H7 (cell line): ENCODE measurements around the gene CHMP3.

DNA sequence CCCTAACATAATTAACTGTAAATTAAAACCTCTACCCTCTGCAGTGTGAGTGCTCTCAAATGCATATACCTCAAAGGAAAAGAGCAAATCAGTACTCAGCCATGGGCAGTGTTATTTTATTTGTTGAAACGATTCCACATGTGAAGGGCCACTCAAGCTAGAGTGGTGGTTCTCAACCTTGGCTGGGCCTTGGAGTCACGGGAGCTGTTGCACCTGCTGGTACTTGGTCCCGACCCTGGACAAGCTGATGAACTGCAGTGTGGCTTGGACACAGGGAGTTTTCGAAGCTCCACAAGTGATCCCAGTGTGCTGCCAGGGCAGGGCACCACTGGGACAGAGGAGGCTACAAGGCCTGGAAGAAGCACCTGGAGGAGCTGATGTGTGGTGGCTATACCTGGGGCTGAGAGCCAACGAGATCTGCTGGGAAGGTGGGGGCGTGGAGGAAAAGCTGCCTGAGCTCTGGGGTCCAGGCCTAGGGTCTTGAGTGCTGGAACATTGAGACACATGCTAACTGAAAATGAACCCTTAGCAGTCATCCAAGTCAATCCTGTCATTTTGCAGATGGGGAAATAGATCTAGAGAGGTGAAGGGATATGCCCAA lies 19.8 kb downstream of the GNLY start:
- RAMPAGE, long total RNA = no peak

- RAMPAGE, long total RNA = no peak
These were observed 24.8 kb upstream of the ATOH8 start for GRCh38 chr2:85728861-85729535.

- RAMPAGE, long total RNA = no peak
These were observed 16.7 kb downstream of the ATOH8 start for GRCh38 chr2:85770509-85770912.

- RAMPAGE, long total RNA = no peak
These were observed 45.6 kb downstream of the ATOH8 start for GRCh38 chr2:85799011-85800123.

GRCh38 chr2:85853540-85854744 lies 34.8 kb downstream of the ST3GAL5 start:
- RAMPAGE, long total RNA = no peak

DNA sequence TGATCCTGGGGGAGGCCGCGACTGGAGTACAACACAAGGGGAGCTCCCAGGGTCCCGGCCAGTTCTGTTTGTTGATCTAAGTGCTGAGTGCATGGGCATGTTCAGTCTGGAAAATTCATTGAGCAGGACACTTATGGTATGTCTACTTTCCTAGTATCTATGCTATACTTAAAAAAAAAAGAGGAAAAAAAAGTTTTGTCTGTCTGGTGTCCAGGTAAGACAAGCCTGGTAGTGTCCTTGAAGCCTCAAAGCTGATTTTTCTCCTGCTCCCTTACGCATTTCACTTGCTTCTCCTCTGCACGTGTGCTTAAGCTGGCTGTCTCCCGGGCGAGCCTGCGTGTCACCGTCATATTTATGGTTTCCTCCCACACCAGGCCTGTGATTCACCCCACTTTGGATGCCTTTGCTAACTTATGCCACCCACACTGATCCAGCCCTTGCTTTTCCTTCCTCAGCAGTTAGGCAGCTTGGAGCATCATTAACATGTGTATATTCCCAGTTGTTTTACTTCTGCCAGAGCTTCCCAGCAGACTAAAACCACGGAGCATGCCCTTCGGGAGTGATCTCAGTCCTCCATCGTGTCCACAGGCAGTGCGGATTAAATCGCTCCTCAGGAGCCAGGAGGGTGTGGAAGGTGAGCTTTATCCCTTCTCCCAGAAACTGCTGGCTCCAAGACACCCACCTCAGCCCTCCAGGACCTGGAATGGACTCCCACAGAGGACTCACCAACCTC lies 2.3 kb downstream of the ST3GAL5 start:
- RAMPAGE, long total RNA = no peak

GRCh38 chr2:85996969-85997514 lies 108.3 kb upstream of the ST3GAL5 start:
- RAMPAGE, long total RNA = no peak

DNA sequence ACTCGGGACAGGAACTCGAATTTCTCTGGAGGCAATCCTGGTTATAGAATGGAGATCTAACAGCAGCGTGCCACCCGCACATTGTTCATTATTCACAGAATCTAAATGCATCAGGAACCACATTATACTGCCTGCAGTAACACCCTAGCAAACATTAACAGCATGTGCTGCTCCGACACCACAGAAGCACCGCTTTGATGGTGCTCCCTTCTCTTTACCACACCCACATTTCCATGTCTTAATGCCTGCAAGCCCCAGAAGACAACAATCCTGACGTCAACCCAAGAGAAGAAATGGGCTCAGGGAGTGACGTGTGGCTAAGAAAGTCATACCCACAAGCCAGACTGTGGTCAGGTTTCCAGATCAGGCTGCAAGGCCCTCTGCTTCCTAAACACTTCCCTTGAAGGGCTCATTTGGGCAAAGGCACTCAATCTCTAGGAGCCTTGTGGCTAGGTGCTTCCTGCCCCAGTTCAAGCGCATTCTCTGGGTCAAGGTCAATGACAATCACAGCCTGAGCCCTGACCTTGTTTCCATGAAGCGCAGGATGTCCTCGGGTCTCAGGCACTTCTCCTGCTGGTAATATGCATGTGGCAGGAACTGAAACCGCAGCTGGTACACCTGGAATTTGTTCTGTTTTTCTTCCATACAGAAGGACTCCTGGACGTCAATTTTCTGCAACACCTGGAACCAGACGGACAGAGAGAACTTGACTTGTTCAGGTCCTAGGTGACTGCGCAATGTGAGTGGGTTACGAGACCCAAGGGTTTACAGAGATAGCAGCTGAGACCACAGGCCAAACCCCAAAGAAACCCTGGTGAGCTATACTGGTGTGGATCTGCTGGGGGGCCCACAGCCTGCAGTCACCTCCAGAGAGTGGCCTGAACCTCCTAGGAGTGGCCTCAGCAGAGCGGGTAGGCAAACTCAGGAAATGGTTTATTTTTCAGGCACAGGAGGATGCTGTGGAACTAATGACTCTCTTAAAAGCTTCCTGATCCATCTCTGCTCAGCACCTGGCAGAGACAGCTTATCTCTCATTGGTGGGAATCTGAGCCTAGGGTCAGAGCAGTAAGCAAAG lies 67.2 kb downstream of the POLR1A start:
- RAMPAGE, long total RNA = no peak

- RAMPAGE, long total RNA = no peak
These were observed 66.2 kb downstream of the POLR1A start for GRCh38 chr2:86039508-86039828.

- RAMPAGE, long total RNA = no peak
These were observed 40.2 kb downstream of the POLR1A start for GRCh38 chr2:86065373-86066057.

DNA sequence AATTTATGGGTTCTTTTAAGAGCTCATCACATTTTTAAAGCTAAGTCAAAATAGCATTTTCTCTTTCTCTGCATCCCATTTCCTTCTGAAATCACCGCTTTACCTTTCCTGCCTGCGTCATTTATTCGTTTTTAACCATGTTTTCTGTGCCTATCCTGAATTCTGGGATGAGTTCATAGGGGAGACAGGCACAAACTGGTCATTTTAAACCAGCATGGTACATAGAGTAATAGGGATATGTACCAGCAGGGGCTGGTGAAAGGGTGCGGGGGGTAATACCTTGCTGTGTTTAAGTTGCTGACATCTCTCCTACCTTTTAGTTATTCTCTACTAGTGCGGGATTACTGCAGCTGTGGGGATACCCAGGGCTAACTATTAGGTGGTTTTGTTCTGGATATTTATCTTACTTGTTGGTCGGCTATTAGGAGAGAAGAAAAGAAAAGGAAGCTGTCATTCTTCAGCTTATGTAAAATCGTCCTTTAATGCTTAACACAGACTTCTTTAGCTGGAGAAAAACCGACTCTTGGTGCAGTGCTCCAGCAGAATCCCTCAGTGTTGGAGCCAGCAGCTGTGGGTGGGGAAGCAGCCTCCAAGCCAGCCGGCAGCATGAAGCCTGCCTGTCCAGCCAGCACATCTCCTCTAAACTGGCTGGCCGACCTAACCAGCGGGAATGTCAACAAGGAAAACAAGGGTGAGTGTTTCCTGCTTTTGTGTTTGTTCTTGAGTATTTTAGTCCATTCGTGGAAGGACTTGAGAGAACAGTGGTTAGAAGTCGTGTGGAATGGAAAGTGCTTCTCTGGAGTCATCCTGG lies 38.7 kb downstream of the KDM3A start:
- RAMPAGE, long total RNA = no peak

GRCh38 chr2:86491529-86491728 lies 50.3 kb downstream of the KDM3A start:
- RAMPAGE, long total RNA = no peak

GRCh38 chr2:86536816-86537282 lies 26.4 kb downstream of the CHMP3 start:
- RAMPAGE, long total RNA = no peak

DNA sequence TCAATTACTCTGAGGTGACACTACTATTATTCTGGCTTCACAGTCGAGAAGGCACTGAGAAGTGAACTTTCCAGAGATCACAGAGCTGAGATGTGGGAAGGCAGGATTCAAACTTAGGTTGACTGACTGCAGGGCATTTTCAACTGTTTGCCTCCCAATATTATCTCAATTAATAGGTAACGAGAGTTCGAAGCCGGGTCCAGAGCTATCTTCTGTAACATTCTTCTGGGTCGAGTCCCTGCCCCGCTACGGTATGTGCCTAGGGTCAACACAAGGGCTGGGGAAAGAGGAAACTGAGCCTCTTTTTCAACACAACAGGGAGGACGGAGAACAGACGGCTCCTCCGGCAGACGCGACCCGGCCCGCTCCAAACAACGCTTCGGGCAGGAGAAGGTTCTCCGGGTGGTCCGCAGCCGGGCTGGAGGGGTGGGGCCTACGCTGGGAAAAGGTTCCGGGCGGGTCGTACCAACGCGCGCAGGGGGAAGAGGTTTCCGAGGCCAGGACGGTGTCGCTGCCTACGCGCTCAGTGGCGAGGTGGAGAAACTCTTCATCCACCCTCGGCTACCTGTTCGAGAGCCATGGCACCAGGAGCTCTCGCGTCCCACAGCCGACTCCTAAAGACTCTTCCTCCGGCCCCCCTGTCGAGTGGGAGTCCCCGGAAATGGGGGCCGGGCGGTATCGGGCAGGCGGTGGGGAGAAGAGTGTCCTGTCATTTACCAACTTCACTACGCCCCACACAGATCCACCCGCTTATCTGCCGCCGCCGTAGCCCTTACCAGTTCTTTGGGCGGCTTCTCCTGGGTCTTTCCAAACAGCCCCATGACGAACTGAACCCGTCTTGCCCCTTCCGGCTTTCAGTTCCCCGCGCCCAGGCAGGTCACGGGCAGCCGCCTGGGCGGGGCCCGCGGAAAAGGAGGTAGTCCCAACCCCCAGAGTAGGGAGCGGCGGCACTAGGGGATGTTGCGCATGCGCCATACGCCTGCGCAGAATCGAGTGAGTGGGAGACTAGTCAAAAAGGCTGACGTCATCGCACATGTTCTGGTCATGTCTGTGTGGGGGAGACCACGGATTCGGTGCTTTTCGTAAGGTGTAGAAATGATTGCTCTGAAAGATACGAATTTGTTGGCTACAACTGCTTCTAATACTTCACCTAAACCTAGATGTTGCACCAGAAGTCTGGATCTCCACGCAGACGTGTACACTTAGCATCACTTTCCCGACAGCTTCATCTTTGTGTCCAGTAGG lies at the start of gene CHMP3:
Gene CHMP3 (minus strand): TSS at position 916 of the 1,245 bp plus-strand sequence.
- RAMPAGE, long total RNA = start-site peak on the minus strand centred at position 869 of the sequence, 11 bp wide, 19 reads

GRCh38 chr2:86744524-86745028 lies 24.5 kb downstream of the RMND5A start:
- RAMPAGE, long total RNA = no peak

- RAMPAGE, long total RNA = no peak
These were observed 33.1 kb downstream of the RMND5A start for GRCh38 chr2:86753081-86753743.

- RAMPAGE, long total RNA = no peak
These were observed 14.4 kb downstream of the CD8A start for GRCh38 chr2:86776395-86776723.

DNA sequence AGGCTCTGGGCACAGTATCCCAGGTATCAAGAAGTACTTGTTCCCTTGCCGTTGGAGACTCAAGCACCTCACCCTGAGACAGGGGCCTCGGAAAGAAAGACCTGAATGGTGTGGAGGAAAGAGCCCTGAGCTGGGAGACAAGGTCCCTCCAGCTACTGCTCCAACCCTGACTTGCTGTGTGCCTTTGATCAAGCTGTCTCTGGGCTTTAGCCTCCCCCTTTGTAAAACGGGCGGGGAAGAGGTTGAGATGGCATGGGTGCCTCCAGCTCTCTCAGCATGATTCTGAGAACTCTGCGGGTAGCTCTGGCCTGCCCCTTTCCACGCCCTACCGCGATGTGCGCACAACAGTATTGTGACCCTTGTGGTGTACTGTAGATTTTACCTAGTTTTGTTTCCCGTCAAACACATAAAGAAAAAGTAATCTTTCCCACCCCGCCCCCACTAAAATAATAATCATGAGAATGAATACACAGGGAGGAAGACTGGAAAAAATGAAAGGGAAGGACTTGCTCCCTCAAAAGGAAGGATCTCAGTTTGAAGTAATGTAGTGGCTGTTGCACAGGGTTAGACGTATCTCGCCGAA lies 5.3 kb downstream of the CD8A start:
- RAMPAGE, long total RNA = no peak

DNA sequence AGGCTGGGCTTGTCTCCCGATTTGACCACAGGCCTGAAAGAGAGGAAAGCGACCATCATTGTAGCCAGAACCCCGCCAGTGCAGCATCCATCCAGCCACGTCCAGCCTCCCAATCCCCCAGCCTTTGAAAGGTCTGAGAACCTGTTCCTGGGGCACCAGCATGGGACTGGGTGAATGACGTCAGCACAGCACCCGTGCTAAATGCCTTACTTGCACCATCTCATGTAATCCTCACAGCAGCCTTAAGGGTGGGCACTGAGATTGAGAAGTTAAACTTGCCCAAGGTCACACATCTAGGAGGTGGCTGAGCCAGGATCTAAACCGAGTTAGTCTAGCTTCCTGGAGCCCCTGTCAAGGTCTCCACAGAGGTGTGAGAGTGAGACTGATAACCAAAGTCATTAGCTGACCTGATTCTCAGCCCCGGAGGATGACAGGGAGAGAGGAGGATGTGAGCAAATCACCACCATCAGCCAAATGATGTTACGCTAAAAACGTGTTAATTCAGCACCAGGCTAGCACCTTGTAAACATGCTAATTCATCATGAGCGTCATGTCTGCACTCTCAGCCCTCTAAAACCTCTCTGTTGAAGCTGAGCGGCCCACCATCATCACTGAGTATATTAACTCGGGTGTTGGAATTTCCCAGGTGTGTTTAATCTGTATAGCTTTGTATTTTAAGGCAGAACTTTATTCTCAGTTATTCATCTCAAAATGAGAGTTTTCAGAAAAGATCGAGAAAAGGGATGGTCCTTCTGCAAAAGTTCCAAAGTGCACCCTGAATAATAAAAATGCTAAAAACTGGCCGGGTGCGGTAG lies 4.6 kb downstream of the CD8A start:
- RAMPAGE, long total RNA = no peak

DNA sequence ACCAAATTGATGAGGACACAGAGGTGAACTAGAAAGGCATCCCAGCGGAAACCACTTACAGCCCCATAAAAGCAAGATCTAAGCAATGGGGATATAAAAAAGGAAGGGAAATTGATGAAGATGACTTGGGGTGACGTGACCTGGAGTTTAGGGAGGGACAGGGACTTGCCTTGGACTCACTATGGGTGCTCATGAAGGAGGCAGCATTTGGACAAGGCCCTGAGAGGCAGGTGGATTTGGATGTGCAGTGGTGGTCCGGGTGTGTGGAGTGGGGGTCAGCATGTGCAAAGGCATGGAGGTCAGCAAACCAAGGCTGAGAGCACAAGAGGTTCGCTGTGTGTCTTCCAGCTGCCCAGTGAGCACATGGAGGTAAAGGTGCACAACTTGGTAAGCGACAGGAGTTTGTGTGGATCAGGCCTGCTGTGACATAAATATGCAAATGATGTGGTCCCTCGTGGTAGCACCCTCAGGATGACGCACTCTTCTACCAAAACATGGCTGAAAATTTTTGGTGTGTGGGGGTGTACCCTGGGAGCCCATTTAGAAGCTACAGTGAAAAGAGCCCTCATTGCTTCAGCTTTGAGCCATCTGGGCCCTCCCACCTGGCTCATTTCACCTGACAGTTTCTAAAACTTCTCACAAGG lies 271.0 kb upstream of the PLGLB2 start:
- RAMPAGE, long total RNA = no peak